Mononuclear cell (primary cell): Measurements from ENCODE around the genes DRP2 and GPRASP3.

DNA sequence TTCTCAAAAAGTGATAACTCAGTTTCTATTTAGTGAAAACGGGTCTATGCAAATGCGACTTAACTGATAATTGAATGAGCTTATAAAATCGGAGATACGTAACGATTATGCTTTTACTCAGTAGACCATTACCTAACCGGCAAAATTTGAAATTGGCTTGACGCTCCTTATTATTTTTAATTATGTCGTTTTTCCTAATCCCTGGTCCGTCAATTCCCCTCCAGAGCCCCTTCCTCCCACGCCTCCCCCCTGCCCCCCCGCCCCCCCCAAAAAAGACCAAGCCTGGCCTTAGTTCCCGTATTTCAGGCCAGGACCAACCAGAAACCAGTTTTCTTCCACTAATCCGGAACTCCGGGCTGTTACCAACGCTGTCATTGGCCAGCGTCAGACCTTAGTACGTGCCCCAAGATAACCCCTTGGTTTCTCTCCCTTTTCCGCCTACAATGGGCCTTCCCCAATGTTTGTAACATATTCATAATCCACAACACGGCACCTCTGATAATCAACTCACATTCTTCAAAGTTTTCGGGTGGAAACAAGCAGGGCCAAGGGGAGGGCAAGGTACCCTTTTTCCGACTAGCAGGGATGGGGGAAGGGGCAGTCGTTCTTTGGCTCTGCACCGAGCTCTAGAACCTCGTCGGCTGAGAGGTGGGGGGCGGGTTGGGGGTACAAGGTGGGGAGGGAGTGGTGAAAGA is 1.7 kb downstream of the BRWD3 start:
- RRBS = no CpG with 5 or more reads among the region's 26 CpGs

- RRBS = 92% methylated on average over 7 of the region's 18 CpGs
Measured at GRCh38 chrX:81003930-81004392, 194.3 kb upstream of the BRWD3 start.

GRCh38 chrX:82535441-82535775 is 972.7 kb upstream of the POU3F4 start:
- RRBS = no CpG with 5 or more reads among the region's 3 CpGs

DNA sequence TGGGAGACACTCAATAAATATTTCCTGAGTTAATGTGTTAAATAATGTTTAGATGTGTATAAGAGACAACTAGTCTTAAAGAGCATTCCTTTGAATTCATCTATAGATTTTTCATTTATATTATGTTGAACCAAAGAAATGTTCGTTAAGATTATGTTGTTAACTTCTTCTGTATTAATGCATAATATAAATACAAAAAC is 349.7 kb downstream of the TGIF2LX start:
- RRBS = no CpG with 5 or more reads among the region's 1 CpG

GRCh38 chrX:92114255-92114542 is 335.0 kb downstream of the PCDH11X start:
- RRBS = no CpG with 5 or more reads among the region's 6 CpGs

DNA sequence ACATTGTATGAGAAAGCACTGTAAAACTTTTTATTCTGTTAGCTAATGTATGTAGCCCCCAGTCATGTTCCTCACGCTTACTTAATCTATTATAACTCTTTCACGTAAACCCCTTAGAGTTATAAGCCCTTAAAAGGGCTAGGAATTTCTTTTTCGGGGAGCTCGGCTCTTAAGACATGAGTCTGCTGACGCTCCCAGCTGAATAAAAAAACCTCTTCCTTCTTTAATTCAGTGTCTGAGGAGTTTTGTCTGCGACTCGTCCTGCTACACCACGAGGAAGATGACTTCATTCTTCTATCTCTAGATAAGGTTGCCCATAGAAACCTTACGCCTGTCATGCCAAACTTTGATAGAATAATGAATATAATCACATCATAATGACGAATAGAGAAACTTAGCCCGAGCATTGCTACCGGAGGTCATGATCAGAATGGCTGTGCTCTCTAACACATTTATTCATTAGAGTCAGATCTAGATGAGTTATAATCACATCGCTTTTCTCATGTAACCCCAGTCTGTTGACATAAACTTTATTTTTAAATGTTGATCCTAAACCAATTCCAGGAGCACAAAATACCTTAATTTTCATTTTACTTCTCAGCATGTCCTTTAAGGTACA is 235.0 kb downstream of the NAP1L3 start:
- RRBS = no CpG with 5 or more reads among the region's 13 CpGs

GRCh38 chrX:94600072-94600692 is 926.2 kb downstream of the FAM133A start:
- RRBS = no CpG with 5 or more reads among the region's 8 CpGs

DNA sequence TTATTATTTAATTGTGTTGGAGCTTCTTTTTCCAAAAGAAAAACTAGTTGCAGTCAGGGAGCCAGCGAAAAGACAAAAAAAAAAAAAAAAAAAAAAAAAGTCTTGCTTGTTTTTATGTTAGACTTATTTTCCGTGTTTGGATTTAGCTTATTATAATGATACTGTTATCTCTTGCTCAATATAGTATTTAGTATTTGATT is 1.6 kb downstream of the RPA4 start:
- RRBS = no CpG with 5 or more reads among the region's 2 CpGs

- RRBS = no CpG with 5 or more reads among the region's 2 CpGs
Measured at GRCh38 chrX:96993543-96994000, 109.9 kb downstream of the RPA4 start.

- RRBS = no CpG with 5 or more reads among the region's 2 CpGs
Measured at GRCh38 chrX:97013411-97014056, 129.8 kb downstream of the RPA4 start.

- RRBS = no CpG with 5 or more reads among the region's 2 CpGs
Measured at GRCh38 chrX:97046640-97047034, 162.9 kb downstream of the RPA4 start.

DNA sequence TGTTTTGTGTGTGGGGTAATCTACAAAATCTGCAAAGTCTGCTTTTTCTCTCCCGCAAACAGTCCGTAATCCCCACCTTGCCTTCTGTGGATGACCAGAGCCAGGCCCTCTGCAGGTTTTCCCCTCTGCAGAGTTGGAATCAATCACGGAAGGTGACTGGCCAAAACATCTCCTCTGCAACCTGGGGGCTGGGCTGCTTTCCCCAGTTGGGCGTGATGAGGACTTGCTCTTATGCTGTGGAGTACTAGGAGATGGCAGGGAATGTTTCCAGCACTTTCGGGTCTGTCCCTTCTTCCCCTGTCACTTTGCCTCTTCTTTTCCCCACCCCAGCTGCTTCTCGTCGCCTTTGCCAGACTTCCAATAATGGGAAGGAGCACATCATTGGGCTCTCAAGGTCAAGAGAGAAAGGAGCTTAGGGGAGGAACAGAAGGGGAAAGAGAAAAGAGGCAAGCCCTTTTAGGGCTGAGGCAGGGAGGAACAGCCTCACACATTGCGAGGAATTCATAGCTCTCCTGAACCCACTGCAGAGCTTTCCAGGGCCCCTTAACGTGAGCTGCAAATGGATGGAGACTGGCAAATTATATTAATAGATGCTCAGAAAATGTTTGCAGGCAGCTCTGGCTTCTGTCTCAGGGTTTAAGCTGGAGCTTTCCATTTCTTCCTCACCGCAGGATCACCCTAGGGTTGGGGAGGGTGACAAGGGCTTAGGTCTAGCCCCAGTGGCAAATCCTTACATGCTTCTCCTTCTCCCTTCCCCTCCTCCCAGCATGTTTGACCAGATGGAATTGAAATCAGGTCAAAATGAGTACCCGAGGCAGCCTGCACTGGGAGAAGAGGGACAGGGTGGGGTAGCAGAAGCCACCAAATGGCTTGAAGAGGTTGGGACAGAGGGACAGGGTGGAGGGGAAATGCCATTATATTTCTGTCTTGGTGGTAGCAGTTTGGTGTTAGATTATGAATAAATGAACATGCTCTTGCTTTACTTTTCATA is 1.4 kb downstream of the TMEM35A start:
- RRBS = no CpG with 5 or more reads among the region's 11 CpGs

DNA sequence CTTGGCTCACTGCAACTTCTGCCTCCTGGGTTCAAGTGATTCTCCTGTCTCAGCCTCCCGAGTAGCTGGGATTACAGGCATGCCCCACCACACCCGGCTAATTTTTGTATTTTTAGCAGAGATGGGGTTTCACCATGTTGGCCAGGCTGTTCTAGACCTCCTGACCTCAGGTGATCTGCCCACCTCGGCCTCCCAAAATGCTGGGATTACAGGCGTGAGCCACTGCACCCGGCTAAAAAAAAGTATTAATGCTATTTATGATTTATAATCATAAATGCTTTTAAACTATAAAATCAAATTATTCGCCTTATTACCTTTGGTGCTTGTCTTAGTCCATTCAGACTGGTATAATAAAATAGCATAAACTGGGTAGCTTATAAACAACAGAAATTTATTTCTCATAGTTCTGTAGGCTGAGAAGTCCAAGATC is 4.6 kb upstream of the CENPI start:
- RRBS = no CpG with 5 or more reads among the region's 6 CpGs

DNA sequence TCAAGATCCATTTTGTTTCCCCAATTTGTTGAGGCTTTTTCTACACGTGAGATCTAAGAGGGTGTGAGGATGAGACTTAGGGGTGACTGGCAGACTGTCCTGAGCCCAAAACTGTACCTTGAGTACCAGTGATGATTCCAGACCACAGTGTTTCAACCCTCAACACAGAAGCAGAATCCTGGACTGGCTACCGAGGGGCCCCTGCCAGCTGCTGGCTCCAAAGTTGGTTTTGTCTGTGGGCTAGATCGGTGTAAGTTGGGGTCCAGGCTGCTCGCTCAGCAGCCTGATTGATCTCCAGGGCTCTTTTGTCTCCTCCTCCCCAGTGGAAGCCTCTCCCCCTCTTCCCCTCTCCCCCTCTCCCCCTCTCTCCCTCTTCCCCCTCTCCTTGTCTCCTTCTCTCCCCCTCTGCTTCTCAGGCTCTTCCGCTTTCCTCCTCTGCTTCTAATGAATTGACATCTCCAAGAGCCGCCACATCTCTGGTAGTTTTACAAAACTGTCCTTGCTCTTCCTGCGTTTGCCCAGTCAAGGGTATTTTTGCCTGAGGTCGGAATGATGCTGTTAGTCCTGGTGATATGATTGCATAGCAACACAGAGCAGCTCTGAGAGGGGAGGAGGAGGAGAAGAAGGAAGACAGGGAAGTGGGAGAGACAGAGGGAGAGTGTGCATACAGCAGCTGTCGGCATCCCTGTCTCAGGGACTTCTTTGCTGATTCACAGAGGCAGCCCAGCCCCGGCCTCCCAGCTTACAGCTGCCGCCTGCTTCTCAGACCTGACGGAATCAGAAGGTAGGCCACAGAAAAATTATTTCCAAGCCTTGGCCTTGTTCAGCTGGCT is at the start of gene DRP2:
TSS of gene DRP2 (plus strand) at position 424 of the 833 bp plus-strand sequence.
- RRBS = no CpG with 5 or more reads among the region's 12 CpGs

- RRBS = no CpG with 5 or more reads among the region's 4 CpGs
Measured at GRCh38 chrX:101394166-101394865, 3.5 kb downstream of the RPL36A start.

GRCh38 chrX:101930218-101930621 is 1.6 kb downstream of the ZMAT1 start:
- RRBS = no CpG with 5 or more reads among the region's 1 CpG

DNA sequence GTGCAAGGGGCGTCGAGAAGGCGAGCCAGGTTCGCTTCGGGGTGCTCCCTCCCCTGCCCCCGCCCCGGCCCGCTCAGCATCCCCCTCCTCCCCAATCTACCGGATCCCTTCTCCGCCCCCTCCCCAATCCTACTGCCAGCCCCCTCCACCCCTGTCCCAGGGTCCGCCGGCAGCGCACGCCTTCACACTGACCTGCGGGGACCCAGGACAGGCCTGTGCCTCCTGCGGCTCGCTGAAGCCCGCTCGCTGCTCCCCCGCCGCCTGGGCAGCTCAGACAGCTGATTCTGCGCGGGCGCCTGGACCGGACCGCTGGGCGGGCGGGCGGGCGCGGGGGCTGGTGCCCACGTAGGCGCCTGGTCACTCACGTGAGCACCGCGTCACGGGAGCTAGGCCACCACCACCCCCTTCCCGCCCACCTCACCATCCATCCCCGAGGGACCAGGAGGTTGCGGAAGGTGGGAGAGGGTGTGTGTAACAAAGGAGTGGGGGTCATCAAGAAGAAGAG is 13.6 kb downstream of the BEX5 start:
- RRBS = no CpG with 5 or more reads among the region's 40 CpGs

DNA sequence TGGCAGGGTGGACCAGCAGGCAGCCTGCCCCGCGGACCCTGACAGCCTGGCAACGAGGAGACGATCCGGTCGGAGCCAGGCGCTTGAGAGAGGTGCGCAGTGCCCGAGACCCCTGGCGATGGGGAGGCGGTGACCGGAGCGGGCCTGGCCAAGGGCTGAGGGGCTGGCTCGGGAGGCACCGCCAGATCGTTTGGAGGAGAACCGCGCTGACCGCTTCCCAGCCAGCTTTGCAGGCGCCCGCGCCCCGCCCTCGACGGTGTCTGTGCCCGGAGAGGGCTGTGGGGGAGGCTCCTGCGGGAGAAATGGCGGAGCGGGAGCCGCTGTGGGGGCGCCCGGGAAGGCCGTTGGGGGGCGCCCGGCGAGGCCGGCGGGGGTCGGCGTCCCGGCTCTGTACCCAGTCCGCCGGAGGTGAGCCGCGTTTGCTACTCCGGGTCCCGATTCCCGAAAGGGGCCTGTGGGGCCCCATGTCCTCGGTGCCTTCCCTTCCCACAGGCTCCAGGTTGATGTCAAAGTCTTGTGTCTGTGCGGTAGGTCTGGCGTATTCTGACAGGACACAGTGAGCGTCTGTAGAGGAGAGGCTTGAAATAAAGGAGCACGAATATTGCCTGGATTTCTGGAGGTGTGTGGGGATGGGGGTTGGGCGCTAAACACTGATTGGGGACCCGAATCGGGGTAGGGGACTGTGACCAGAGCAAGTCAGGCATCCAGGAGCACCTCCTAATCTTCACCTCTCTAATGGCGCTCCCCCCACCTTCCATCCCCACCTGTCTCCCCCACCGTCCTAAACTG is 545 bp downstream of the GPRASP2 start:
- RRBS = 3% methylated on average over 14 of the region's 58 CpGs

GRCh38 chrX:102720344-102720858 is at the start of gene GPRASP3:
Gene GPRASP3, plus strand, starts transcription at chrX:102720743.
- RRBS = no CpG with 5 or more reads among the region's 18 CpGs

DNA sequence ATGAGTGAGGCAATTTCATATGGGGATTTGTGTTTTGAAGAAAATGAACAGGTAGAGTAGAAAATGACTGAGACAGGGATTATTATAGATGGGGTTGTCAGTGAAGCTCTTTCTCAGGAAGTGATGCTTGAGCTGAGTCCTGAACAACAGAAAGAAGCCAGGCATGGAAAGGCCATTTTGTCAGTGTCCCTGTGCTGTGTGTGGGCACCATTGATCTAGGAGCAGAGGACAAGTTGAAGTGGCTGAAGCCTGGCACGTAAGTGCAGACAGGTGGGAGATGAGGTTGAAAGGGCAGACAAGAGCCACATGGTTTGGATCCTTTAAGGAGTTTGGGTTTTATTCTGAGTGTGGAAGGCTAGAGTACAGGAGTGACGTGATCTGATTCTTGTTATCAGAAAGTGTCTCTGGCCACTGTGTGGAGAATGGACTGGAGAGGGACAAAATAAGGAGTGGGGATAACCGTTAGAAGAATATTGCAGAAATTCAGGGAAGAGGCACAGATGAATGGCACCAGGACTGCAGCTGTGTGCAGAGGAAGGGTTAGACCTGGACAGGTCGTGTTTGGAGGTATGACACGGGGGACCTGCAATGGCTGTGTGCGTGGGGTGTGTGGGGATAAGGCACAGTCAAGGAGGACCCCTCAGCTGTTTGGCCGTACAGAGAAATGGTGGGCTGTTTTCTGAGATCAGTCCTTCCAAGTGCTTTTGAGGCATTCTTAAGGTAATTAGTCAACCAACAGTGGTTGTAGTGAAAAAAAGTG is 94.7 kb downstream of the GPRASP3 start:
- RRBS = no CpG with 5 or more reads among the region's 7 CpGs